Spleen (tissue), 7 donors: ENCODE results near the gene NBEAL2.

DNA sequence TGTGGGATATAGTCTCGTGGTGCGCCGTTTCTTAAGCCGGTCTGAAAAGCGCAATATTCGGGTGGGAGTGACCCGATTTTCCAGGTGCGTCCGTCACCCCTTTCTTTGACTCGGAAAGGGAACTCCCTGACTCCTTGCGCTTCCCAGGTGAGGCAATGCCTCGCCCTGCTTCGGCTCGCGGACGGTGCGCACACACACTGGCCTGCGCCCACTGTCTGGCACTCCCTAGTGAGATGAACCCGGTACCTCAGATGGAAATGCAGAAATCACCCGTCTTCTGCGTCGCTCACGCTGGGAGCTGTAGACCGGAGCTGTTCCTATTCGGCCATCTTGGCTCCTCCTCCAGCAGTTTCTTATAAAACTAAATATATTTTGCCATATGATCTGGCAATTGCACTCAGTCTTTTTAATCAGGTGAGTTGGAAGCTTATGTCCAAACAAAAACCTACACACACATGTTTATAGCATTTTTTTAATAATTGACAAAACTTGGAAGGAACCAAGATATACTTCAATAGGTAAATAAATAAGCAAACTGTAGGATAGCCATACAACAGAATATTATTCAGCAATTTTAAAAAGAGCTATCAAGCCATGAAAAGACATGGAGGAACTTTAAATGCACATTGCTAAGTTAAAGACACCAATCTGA lies 71.3 kb upstream of the PRSS50 start:
- PRO-cap, 4 experiments, result no peak in any of the 4 experiments
- RAMPAGE, long total RNA, 4 experiments, result no peak in any of the 4 experiments

GRCh38 chr3:46811634-46812340 lies 51.5 kb downstream of the MYL3 start:
- PRO-cap, 4 experiments, result no peak in any of the 4 experiments
- RAMPAGE, long total RNA, 4 experiments, result no peak in any of the 4 experiments

- PRO-cap, 4 experiments, result peak in 1 of 4 experiments; most common minus-strand start chr3:46812551 (in 1)
- RAMPAGE, long total RNA, 4 experiments, result no peak in any of the 4 experiments
These were observed 50.8 kb downstream of the MYL3 start for GRCh38 chr3:46812432-46812918.

GRCh38 chr3:46833605-46834393 lies 29.4 kb downstream of the MYL3 start:
- PRO-cap, 4 experiments, result no peak in any of the 4 experiments
- RAMPAGE, long total RNA, 4 experiments, result no peak in any of the 4 experiments

- PRO-cap, 4 experiments, result no peak in any of the 4 experiments
- RAMPAGE, long total RNA, 4 experiments, result no peak in any of the 4 experiments
These were observed 1.0 kb downstream of the MYL3 start for GRCh38 chr3:46862035-46862842.

- PRO-cap, 4 experiments, result peak in 1 of 4 experiments; most common minus-strand start chr3:46869083 (in 1)
- RAMPAGE, long total RNA, 4 experiments, result no peak in any of the 4 experiments
These were observed 5.8 kb upstream of the MYL3 start for GRCh38 chr3:46868894-46869520.

GRCh38 chr3:46928125-46928693 lies 48.3 kb downstream of the CCDC12 start:
- PRO-cap, 4 experiments, result no peak in any of the 4 experiments
- RAMPAGE, long total RNA, 4 experiments, result no peak in any of the 4 experiments

DNA sequence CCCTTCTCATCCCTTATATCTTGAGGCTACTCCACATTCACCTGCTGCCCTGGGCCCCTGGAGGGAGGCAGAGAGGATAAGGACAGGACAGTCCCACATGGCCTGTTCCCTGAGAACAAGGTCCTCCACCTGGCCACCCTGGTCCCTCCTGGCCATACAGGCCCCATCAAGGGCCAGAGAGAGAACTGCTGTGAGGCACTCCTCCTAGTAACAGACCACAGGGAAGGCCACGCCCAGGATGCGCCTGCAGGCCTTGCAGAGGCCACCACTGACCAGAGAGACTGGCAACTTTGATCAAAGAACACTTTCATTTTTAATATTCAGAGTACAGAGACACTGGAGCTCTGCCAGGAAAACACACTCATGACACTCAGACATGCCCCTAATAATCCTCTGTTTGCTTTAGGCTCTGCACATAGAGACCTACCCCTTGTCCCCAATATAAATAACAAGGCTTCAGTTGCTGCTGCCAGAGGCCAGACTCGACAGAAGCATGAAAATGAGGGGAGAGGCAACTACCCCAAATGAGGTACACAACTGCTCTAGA lies 44.9 kb downstream of the CCDC12 start:
- PRO-cap, 4 experiments, result peak in 1 of 4 experiments; most common minus-strand start position 187 of the sequence (in 1)
- RAMPAGE, long total RNA, 4 experiments, result no peak in any of the 4 experiments

GRCh38 chr3:46934160-46935253 lies 42.0 kb downstream of the CCDC12 start:
- PRO-cap, 4 experiments, result no peak in any of the 4 experiments
- RAMPAGE, long total RNA, 4 experiments, result no peak in any of the 4 experiments

GRCh38 chr3:46938815-46939283 lies 37.7 kb downstream of the CCDC12 start:
- PRO-cap, 4 experiments, result peak in 1 of 4 experiments; most common minus-strand start chr3:46938930 (in 1)
- RAMPAGE, long total RNA, 4 experiments, result no peak in any of the 4 experiments

GRCh38 chr3:46979336-46980422 lies at the start of gene NBEAL2:
Gene NBEAL2, plus strand, starts transcription at chr3:46979666.
- PRO-cap, 4 experiments, result peak in 4 of 4 experiments; most common plus-strand start chr3:46979666 (in 2); most common minus-strand start chr3:46979564 (in 3)
- RAMPAGE, long total RNA, 4 experiments, result start-site peak on the plus strand in 3 of 4 experiments, at chr3:46979799-46979852 at its widest, 73 to 98 reads per replicate; start-site peak on the minus strand in 3 of 4 experiments, at chr3:46979506-46979607 at its widest, 29 to 41 reads per replicate

DNA sequence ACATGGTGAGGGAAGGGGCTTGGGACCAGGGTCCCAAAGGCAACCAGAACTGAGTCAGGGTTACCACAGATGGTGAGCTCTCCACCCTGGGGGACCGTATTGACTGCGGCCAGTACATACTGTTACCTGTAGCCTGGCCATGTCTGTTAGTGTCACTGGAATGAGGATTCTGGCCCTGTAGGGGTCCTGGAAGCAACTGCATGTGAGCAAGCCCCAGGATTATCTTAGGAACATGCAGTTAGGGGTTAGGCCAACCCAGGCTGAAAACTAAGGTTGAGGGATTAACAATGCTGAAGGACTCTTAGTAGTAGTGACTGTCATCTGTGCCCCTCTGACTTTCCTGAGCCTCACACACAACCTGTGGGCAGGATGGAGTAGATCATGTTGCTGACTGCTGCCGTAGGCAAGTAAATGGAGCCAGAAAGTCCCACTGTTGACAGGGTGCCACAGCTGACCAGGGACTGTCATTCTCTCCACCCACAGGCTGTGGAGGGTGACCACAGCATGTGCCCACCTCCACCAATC lies 15.1 kb downstream of the NBEAL2 start:
- PRO-cap, 4 experiments, result no peak in any of the 4 experiments
- RAMPAGE, long total RNA, 4 experiments, result no peak in any of the 4 experiments

DNA sequence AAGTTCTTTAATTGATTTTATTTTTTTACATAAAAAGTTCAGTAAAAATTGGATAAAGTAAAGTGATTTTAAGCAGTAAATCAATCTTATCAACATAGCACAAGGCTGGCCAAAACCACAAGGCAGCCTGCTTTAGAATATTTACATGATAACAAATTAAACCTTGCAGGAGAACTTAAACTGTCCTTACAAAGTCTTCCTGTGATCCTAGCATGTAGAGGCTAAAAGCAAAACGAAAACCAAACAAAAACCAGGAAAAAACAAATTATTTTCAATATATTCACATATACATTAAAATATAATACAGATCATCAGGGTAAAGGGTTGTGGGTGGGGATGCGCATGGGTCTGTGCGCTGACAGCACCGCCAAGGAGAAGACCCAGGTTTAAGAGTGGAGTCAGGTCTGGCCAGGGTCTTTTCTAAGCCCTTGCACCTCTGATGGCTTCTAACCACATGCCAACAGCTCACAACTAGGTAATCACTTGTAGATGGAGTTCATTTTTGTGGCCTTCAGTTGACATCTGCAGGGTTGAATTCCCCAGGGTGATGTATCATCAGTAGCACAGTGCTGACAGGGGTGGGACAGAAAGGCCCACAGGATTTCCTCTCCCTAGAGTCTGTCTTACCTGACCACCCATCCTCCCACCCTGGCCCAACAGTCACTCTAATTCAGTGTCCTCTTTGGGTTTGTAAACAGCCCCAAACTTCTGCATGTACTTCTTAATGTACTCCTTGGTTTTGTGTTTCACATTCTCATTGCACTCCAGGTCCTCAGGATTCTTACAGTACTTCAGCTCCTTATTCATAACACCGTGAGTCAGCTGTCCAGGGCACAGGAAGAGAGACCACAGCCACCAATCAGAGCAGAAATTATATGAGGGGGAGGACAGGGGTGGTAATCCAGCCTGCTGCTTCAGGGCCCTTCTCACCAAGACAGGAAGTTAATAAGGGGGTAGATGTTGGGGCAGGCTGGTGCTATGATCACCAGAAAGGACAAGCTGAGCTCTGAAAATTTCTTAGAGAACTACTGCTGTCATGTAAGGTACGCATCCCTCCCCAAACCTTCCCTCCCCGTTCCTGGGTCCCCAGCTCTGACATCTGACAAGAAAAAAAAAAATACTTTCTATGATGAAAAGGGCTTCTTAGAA lies 37.3 kb downstream of the NBEAL2 start:
- PRO-cap, 4 experiments, result peak in 1 of 4 experiments; most common plus-strand start position 956 of the sequence (in 1)
- RAMPAGE, long total RNA, 4 experiments, result no peak in any of the 4 experiments

DNA sequence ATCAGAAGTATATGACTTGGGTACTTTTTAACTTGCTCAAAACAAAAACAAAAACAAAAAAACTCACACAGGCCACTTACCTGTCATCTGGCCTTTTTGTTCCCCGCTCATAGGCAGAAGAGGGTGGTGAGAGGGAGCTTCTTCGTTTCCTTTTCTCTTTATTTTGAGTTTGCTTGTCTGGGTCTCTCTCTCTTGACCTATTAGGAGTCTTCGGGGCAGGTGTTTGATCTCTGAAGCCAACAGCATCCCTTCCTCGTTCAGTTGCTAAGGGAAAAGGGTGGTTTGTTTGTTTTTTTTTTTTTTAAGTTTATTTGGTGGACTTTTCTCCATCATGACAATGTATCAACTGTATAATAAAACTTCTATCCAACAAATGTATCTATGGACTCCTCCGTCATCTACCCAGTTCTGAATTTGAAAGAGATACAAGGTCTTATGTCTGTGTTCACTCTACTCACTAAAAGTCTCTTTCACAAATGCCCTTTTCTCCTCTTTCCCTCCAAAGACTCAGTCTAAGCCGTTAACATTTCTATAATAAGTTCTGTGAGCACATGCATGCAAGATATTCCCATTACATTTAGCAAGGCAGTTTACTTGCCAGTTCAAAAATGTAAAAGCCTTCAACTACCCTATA lies 82.7 kb downstream of the NBEAL2 start:
- PRO-cap, 4 experiments, result no peak in any of the 4 experiments
- RAMPAGE, long total RNA, 4 experiments, result no peak in any of the 4 experiments

GRCh38 chr3:47891193-47891612 lies 88.3 kb downstream of the DHX30 start:
- PRO-cap, 4 experiments, result no peak in any of the 4 experiments
- RAMPAGE, long total RNA, 4 experiments, result no peak in any of the 4 experiments

- PRO-cap, 4 experiments, result no peak in any of the 4 experiments
- RAMPAGE, long total RNA, 4 experiments, result no peak in any of the 4 experiments
These were observed 2.5 kb downstream of the MAP4 start for GRCh38 chr3:48013741-48014089.

DNA sequence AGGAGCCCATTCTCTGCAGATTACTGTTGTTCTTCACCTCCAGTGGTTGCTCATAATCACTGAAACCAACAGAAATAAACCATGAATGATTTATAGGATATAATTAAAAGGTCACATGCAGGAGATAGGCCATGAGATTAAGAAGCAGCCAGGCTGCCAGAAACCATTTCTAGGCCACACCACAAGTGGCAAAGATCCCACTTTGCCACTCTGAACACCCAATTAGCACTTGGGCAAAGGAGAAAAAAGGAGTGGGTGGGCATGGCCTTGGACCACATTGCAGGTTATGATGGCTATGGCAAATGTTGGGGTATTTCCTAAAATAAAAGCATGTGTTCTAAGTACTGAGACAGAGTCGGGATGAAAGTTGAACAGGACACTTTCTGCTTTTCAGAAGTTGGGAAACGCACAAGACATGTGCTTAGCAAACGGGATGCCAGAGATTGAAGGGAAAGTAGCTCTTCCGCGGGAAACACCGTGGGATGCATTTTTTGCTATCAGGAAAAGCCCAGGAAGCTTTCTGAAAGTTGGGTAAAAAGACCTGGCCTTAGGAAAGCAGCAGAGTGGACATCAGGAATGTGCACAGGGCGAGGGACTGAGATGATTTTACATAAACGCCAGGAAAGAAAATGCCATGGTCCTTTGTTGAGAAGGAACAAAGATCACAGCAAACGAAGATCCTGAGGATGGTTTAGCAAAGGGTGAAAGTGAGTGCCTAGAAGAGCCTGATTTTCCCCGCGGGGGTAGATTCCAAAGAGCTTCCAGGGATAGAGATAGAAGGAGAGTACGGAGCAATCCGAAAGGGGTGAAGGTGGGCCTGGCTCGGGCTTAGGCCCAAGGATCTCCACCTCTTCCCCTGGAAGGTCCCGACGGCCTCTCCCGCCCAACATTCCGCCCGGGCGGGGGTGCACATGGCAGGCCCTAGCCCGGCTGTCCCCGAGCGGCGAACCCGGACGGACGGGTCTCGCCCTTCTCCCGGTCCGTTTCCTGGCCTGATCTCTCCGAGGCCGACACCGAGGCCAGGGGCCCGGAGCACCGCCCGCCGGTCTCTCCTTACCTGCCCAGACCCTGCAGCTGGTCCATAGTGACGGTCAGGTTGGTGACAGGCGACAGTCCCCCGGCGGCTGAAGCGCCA lies 1.1 kb downstream of the CDC25A start:
- PRO-cap, 4 experiments, result peak in 2 of 4 experiments; most common plus-strand start position 889 of the sequence (in 2)
- RAMPAGE, long total RNA, 4 experiments, result no peak in any of the 4 experiments

DNA sequence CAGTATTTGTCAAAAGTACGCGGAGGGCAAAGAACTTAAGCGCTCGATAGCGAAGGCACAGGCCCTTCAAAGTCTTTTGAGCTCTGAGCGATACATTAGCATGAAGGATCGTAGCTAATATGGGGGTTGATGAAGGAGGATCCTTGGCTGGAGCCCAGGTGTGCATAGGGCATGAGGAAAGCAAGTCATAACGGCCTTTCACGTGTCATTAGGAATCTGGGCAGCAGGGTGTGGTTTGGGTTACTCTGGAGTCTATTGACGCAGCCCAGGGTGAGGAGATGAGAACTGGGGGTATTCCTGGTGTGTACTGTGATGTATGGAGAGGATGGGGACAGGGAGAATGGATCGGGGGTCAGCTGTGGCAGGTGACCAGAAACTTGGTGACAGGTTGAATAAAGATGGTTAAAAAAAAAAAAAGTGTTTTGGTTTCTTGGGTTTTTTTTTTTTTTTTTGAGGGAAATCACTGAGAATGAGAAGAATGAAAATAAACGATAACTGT lies 712 bp upstream of the NME6 start:
- PRO-cap, 4 experiments, result no peak in any of the 4 experiments
- RAMPAGE, long total RNA, 4 experiments, result no peak in any of the 4 experiments

DNA sequence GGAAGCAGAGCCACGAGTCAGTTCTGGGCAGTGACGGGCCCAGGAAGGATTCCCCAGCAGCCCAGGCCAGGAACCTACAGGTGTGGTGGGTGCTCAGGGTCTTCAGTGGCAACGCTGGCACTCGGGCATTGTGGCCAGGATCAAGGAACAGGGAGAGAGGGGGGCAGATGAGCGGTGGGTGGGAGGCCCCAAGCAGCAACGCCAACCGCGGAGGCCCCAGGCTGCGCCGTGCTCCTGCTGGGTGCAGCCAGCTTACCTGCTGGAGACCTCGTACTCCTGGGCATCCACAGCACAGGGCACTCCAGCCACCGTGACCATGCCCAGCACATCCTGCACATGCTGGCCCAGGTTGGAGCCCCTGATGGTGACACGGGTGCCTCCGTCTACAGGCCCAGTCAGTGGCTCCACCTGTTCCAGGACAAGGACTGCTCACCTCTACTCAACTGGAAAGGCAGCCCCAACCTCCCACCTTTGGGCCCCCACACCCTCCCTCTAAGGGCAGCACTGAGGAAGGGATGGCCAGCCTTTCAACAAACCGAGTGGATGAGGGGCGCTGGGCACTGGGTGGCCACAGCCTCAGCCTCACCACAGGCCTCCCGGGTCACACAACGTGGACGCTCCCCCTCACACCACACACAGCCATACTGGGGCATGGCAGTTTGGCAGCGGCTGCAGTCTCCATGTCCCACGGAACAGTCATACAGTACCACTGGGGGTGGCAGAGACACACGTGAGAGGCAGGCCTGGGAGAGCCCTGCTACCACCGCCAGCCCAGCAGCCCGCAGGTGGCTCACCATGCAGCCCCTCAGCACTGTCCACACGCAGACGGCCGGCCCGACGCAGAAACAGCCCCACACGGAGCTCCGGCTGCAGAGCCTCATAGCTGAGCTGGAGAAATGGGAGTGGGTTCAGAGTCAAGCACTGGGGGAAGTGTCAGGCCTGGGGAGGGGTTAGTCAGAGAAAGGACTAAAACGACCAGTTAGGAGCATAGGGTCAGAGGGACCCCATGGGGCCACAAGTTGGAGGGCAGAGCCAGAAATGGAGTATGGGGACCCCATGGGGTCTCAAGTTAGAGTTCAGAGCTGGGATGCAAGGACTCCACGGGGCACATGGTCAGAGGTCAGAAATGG lies 11.9 kb downstream of the PLXNB1 start:
- PRO-cap, 4 experiments, result no peak in any of the 4 experiments
- RAMPAGE, long total RNA, 4 experiments, result no peak in any of the 4 experiments

DNA sequence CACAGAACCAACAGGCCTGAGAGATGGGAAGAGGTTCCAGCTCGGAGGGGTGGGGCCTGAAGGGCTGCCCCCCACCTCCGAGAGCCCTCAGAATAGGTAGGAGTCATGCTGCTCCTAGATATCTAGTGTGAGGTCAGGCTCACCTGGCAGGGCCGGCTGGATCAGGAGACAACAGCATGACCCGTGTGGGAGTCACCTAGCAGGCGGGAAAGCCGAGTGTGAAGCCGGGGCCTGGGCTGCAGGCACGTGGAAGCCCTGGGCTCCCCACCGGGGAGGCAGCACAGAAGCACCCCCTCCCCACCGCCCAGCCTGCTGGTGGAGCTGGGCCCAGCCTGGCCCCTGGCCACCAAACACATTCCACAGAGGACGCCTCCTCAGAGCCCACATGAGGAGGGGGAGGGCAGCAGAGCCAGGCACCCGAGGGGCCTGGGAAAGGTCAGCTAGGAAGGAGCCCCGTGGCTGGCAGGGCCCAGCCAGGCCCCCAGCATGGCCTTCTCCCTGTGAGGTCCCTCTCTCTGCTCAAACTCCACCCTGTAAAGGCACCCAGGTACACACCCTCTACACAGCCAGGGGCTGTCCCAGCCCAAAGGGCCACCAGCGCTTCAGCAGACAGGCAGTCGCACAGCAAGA lies 4.6 kb downstream of the PLXNB1 start:
- PRO-cap, 4 experiments, result no peak in any of the 4 experiments
- RAMPAGE, long total RNA, 4 experiments, result no peak in any of the 4 experiments